SK-N-MC (cell line): ENCODE results near the genes OR1L1, ZBTB6 and GPR21.

DNA sequence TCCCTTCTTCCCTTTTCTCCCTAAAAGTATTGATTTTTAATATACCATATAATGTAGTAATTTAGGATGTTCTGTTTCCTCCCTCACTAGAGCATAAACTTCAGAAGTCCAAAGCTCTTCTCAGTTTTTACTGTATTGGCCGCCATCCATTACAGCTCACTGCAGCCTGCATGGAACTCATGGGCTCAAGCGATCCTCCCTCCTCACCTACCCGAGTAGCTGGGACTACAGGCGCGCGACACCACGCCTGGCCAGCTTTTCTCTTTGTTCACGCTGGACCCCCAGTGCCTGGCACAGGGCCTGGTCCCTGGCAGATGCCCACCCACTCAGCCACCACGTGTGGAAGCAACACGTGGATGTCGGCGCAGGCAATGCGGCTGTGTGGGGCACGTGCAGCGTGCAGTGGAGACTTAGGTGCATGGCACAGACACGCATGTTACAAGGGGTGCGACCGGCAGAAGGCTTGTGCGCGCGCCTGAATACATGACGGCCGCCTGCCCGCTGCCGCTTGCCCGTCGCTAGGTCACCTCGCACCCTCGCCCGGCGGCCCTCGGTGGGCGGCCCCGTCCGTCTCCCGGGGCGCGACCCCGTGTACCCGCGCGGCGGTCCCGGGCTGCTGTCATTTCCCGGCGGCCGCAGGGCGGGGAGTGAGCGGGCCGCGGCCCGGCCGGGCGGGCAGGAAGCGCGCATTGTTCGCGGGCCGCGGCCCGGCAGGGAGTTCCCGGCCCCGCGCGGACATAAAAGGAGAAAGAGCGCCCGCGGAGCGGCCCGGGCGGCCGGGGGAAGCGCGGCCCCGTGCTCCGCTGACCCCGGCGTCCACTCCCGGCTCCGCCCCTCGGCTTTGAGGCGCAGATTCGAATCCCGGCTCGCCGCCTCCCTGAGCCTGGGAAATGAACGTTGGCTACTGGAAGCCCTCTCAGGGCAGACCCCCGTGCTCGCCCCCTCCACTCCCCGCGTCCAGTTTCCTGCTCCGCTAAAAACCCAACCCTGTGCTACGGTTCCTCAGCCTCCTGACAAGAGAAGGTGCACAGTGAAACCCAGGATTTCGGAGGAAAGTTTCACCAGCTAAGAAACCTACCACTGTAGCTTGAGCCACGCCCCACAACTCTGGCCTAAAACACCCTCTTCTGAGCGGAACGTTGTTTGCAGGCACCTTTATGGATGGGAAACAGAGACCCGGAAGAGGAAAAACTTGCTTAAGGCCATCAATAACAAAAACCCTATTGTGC, 24.0 kb upstream of the PTGS1 start:
- RRBS = 4% methylated on average over 35 of the region's 98 CpGs

GRCh38 chr9:122371844-122372500, 1.1 kb downstream of the PTGS1 start:
- RRBS = no CpG with 5 or more reads among the region's 12 CpGs

DNA sequence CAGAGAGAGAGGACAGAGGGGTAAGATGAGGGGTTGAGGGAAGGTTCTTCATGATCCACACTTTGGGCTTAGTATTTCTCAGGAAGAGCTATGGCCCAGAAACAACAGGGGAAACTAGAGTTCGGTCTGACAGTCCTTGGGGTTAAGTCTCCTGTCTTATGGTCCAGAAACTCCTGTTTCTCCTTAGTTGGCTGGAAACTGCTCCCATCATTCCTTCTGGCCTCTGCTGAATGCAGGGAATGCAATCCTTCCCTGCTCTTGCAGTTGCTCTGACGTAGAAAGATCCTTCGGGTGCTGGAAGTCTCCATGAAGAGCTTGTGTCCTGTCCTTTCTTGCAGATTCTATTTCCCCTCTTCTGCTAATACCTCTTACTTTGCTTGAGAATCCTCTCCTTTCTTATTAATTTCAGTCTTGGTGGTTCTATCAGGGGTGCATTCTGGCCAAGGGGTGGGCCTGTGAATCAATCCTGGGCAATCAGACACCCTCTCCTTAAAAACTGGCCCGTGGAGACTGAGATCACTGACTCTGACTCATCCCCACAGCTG, 23.5 kb downstream of the PTGS1 start:
- RRBS = no CpG with 5 or more reads among the region's 4 CpGs

GRCh38 chr9:122661266-122661932, at the start of gene OR1L1:
TSS of gene OR1L1 (plus strand) at chr9:122661716.
- RRBS = no CpG with 5 or more reads among the region's 8 CpGs

GRCh38 chr9:122848758-122849526, 20.6 kb upstream of the PDCL start:
- RRBS = no CpG with 5 or more reads among the region's 2 CpGs

DNA sequence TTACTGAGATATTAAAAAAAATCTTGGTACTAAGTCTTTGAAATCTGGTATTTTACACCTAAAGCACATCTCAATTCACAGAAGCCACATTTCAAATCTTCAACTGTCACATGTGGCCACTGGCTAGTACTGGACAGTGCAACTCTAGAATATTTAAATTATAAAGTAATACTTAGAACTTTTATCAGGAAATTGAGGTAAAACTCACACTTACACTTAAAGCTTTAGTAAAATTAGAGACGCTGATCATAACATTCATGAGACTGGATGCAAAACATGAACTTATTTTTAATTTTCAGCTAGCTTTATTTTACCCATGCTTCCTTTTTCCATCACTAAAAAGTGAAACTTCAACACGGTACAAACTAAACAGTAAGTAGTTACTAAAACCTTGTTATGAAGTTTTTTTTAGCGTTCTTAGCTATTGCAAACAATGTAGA, 2.2 kb downstream of the RC3H2 start:
- RRBS = no CpG with 5 or more reads among the region's 3 CpGs

DNA sequence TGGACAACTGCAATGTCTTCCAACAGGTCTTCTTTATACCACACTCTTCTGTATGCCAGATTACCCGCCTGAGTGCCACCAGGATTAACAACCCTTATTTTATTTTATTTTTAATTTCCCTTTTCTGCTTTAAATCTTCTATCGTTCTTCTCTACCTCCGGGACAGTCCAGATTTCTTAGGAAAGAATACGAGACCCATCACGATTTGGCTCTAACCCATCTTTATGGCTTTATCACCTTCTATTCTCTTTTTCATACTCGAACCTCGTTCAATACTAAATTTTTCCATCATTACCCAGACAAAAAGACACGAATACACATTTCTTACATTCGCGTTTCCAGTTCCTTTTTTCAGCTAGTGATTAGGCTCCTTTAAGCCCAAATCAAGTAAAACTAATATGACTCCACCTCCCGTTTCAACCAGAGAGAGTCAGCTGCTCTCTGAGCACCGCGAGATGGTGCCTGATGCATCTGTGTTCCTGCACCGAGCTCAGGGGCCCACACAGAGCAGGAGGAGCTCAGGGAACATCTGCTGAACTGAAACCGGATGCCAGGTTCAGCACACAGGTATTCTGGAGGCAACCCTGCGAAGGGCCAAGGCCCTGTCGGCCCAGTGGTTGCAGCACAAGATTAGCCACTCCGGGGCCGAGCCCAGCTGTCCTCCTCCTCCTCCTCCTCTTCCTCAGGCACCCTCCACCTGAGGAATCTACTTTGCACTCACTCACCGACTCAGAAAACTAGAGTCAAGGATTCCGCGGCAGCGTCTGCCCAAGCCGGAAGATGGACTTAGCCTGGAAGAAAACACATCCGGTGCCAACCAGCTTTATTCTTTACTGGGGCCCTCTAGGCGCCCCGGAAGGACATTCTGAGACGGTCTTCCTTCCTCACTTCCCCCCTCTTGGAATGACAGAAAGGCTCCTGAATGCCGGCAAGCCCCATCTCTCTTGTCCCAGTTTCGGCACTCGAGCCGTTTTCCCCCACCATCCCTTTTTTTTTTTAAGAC, at the start of gene ZBTB6:
TSS of gene ZBTB6 (minus strand) at position 798 of the 1,003 bp plus-strand sequence.
- RRBS = 1% methylated on average over 7 of the region's 32 CpGs

DNA sequence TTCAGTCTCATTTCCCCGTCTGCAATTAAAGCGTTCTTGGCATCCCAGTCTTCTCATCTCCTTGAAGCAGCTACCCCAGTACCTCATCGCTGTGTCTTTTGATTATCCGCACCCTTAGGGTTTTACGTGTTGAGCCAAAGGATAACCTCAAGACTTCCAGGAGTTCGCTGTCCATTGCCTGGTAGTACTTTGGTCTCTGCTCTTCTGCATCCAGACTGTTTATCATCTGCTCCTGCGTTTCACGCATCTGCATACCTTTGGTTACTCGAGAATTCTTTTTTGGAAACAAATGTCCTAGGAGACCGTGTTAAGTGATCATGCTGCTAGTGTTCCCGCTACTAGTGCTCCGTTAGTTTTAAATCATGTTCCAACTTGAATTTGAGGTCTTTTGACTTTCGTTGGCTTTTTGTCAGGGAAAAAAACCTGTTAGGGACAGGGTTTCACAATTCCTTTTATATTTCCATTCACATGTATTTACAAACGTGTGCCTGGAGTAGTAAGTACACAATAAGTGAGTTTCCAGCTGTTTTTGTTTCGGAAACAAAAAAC, 874 bp downstream of the RABGAP1 start:
- RRBS = no CpG with 5 or more reads among the region's 15 CpGs

DNA sequence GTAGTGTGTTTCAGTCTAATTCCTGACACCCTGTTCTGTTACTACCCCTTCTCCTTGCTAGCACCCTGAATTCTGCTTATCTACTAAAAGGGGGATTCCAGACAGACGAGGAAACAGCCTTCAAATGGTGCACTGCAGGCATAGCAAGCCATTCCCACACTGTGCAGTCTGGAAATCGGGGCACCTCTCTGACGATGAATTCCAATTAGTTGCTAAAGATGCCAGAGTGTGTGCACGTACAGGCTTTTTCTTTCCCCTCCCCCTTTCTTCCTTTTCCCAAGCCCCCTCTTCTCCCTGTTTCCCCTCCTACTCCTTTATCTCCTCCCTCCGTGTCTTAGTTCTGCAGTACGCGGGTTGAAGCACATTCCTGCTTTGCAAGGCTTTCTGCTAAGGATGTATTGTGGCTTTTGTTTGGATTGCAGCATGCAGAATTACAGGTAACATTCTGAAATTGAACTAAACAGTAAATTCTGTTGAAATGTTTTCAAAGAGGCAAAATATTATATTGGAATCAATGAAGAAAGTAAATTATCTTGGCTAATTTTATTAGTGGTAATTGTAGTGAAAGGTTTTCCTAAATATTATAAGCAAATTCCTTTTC, at the start of gene GPR21:
TSS of gene GPR21 (plus strand) at position 362 of the 601 bp plus-strand sequence.
- RRBS = no CpG with 5 or more reads among the region's 7 CpGs

DNA sequence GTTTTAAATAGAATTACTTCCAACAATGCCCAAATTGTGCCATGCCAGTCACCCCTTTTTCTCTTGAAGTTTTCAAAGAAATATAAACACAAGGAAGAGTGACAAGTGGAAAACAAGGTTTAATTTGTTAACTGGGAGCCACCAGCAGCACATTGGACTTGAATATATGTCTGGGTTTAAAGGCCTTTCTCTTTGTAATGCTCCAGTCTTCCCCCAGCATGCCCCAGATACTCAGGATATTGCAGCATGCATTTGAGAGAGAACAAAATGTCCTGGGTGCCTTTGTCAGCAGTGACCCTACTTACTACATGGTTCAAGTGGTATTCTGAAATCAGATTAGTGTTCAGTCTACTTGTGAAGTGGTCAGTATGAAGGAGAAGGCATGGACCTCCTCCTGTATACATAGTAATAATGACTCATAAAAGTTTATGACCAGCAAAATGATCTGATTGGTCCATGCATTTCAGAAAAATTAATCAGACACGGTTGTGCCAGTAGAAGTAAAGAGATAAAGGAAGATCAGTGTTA, 25.3 kb downstream of the GPR21 start:
- RRBS = no CpG with 5 or more reads among the region's 1 CpG

DNA sequence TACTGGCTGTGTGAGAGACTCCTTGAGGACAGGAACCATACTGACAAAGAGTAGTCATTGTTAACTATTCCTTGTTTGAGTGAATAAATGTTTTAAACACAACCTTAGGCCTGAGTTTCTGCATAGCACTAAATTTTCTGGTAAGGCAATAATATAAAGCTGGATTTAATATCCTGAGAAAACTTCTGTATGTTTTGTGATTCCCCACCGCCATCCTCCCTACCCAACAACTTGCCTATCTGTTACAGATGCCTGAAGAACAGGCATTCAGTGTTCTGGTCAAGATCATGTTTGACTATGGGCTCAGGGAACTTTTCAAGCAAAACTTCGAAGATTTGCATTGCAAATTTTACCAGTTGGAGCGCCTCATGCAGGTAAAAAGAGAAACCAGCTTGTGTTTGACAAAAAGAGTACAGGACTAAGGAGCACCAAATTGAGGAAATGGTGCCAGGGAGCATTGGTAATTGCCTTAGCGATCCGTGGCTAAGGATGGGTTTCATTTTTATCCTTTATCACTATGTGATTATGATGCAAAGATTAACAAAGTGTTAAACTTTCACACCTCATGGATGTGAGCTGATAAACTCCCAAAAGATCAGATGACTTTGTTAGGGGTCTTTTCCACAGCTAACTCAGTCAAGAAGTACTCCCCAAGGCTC, 40.0 kb downstream of the GPR21 start:
- RRBS = no CpG with 5 or more reads among the region's 5 CpGs

DNA sequence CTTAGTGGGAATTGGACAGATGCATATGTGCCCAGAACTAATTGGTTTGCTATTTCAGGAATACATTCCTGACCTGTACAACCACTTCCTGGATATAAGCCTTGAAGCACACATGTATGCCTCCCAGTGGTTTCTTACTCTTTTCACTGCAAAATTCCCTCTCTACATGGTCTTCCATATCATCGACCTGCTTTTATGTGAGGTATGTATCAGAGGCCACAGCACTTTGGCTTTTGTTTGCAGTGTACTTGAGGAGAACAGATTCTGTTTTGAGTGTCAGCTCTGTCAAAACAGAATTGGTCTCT, 40.7 kb downstream of the GPR21 start:
- RRBS = no CpG with 5 or more reads among the region's 1 CpG

DNA sequence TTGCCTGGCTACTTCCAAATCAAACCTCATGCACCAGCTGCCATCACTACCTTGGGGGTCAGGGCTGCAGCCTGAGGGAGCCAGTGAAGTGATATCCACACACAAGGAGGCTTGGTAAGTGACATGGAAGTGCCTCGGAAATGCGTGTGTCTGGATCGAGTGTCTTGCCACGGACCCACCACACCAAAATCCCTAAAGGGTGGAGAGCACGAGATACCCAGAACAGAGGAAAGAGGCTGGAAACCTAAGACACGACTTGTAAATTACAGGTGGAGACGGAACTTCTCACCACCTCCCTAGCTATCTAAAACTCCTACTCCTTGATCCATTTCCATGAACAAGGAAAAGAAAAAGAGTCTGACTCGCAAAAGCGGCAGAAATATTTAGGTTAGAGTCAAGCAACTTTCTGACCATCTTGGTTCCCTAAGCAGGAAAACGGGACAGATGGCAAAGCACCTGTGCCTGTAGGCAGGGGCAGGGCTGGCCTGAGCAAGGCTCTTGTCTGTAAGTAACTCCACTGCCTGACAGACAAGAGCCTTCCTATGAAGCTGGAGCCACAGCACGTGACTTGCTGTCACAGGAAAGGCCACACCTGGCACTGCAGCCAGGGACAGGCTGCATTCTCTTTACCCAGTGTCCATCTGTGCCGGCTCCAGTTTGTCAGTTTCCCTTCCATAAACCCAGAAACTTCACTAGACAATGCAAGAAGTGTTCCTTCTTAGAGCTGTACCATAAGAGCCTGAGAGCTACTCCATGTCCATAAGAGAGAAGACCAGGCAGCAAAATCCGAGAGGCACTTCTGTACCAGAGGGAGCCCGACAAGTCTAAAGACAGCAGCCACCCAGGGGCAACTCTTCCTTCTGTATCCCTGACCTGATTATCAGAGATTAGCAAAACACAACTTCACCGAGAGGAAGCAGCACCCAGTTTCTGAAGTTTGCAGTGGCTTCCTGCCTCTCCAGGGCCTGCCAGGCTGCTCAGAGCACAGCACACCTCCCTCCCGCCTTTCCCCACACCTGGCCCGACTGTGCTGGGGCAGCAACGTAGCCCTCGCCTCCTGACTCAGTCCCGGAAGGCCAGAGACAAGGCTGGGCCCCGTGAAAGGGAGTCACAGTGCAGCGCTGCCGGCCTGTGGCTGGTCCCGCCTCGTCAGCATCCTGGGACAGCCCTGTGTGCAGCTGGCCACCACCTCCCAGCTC, 78.0 kb downstream of the GPR21 start:
- RRBS = 81% methylated on average over 4 of the region's 25 CpGs

DNA sequence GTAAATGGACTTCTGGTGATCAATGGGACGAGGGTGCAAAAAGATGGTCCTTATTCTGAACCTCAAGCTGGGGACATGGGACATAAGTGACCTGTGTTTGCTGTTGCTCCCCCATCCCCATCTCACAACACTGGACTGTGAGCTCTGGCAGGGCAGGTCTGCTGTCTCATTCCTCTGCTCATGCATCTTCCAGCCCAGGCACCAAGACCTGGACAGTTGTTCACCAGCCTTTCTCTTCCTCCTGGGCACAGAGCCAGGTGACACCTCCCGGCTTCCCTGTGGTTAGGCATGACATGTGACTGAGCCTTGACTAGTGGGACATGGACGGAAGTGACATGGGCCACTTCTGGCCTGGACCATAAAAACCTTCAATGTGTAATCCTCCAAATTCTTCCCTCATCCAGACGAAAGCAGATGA, 26.8 kb upstream of the CRB2 start:
- RRBS = no CpG with 5 or more reads among the region's 4 CpGs

DNA sequence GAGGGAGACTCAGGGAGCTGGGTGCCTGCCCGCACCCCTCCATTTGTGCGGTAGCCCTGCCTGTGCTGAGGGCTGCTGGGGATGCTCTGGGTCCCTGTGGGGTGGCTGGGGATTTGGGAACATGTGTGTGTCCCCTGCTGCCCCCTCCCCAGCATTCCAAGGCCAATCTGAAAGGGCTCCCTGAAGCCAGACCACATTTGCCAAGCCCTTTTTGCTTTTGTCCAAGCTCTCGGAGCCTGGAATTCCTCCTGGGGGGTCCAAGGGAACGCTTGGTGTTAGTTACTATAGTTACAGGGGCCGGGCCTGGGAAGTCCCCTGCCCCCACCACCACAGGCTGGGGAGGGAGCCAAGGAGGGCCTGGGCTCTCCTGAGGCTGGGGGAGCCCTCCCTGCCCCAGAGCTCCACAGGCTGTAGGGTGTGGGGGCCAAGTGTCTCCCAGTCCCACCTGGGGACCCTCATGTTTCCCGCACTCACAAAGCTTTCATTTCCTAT, 1.0 kb downstream of the CRB2 start:
- RRBS = no CpG with 5 or more reads among the region's 6 CpGs

DNA sequence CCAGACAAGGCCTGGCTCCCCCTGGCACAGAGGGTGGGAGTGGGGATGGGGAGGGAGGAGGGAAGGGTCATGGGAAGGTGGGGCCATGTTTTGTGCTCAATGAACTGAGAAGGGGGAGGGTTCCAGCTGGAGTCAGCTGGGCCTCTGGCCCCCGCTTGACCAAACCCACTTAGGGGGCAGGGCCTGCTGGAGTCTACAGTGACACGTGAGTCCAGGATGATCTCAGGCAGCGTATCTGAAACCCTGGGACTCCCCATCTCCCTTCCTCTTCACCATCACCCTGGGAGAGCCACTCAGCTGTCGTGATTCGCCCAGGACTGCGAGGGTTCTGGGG, 8.5 kb downstream of the CRB2 start:
- RRBS = no CpG with 5 or more reads among the region's 6 CpGs

GRCh38 chr9:123495069-123495843, 139.3 kb downstream of the CRB2 start:
- RRBS = no CpG with 5 or more reads among the region's 8 CpGs

GRCh38 chr9:123658828-123659495, 271.0 kb downstream of the DENND1A start:
- RRBS = no CpG with 5 or more reads among the region's 4 CpGs

- RRBS = 3% methylated on average over 29 of the region's 56 CpGs
These were observed 12.6 kb upstream of the LHX2 start for GRCh38 chr9:123998719-123999673.

DNA sequence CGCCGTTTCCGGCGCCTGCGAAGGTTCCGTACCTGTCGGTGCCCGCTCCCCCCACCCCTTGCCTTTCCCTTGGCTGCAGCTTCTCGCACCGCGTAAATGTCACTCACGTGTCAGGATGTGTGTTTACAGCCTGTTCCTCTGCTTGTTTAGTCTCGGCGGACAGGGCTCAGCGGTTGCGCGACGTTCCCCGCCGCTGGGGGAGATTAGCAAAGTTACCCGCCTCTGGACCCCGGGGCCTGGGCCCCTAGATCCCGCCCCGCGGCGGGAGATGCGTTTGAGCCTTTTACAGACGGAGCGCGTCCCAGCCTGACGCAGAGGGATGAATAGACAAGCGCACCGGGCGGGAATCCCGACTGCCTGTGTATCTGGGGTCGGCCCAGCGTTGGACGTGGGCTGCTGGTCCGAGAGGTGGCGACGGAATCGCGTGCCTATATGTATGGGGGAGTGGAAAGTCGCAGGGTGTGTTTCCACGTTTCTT, 2.6 kb upstream of the LHX2 start:
- RRBS = 2% methylated on average over 8 of the region's 45 CpGs